SK-MEL-5 (cell line): ENCODE measurements around a stretch of chr2.

DNA sequence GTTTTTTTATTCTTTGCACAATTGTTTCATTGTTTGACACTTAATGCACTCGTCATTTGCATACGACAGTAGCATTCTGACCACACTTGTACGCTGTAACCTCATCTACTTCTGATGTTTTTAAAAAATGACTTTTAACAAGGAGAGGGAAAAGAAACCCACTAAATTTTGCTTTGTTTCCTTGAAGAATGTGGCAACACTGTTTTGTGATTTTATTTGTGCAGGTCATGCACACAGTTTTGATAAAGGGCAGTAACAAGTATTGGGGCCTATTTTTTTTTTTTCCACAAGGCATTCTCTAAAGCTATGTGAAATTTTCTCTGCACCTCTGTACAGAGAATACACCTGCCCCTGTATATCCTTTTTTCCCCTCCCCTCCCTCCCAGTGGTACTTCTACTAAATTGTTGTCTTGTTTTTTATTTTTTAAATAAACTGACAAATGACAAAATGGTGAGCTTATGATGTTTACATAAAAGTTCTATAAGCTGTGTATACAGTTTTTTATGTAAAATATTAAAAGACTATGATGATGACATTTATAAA lies 2.1 kb downstream of the RHOB start:
RAMPAGE:
- cytosol, long total RNA = no peak
- long total RNA = no peak
- nucleus, long total RNA = no peak

DNA sequence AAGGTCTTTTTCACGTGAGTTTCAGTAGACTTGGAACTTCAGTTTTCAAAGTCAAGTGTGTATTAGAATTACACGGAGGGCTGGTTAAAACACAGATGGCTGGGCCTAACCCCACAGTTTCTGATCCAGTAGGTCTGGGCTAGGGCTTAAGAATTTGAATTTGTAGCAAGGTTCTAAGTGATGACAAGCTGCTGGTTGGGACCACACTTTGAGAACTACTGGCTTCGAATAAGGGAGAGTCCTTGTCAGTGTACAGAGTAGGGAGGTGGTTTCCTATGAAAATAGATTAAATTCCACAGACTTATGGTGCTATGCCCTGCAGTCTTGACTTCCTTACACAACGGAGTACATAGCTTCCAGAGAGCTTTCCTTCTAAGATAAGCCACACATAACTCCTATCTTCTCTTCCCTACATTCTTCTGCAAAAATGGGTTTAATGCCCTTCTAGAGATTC lies 4.5 kb downstream of the RHOB start:
RAMPAGE:
- cytosol, long total RNA = no peak
- long total RNA = no peak
- nucleus, long total RNA = no peak

RAMPAGE:
- cytosol, long total RNA = no peak
- long total RNA = no peak
- nucleus, long total RNA = no peak
These were observed 11.9 kb downstream of the RHOB start for GRCh38 chr2:20458720-20459203.

RAMPAGE:
- cytosol, long total RNA = no peak
- long total RNA = no peak
- nucleus, long total RNA = no peak
These were observed 89.7 kb downstream of the RHOB start for GRCh38 chr2:20536629-20536981.

DNA sequence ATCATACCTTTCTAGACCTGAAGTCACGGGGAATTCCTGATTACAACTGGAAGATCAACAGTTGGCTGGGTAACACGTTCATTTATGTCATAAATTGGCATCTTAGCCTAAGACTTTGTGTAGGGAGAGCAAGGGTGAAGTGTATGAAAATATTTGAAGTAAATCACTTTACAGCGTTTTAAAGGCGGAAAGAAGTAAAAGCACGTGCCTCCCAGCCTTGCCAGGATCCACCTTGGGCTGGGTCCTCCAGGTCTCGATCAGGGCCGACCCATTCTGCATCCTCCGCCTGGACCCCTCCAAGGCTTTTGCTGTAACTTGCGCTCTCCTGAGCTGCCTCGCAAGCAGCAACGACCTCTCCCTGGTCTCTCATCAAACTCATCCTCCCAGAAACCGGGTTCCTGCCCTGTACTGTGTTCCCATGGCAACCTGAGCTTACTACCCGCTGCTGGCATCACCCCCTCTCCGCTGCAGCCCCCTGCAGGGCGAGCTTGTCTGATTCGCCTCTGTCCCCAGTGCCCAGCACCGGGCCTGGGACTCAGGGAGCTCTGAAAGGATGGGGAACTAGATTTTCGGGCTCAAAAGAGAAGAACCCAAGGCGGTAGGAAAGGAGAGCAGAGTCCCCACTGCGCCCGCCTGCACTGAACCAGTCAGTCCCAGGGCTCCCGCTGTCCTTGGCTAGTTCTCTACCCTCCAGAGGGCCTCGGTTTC lies 611 bp downstream of the HS1BP3 start:
RAMPAGE:
- cytosol, long total RNA = no peak
- long total RNA = no peak
- nucleus, long total RNA = no peak

DNA sequence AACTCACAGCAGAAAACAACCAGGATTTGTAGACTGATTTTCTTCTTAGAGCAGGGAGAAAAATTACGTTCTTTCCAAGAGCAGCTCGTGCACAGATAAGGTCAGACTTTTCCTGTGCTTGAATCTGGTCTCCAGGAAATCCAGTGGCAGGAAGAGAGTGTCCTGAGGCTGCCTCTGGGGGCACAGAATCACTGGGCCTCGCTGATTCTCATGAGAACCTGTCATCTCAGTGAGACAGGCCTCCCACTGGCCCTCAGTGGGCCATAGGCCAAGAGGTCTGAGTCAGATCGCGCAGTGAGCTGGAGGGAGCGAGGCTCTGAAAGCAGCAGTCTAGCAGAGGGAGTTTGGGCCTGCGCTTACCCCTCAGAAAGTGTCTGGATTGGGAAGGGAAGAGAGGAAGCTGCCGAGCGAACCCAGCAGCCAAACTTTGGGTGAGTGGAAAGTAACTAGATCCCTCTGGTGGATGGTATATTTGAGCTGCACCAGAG lies 8.0 kb downstream of the GDF7 start:
RAMPAGE:
- cytosol, long total RNA = no peak
- long total RNA = no peak
- nucleus, long total RNA = no peak

GRCh38 chr2:20757596-20758057 lies 65.3 kb downstream of the LDAH start:
RAMPAGE:
- cytosol, long total RNA = no peak
- long total RNA = no peak
- nucleus, long total RNA = no peak

GRCh38 chr2:21004982-21005708 lies 38.7 kb downstream of the APOB start:
RAMPAGE:
- cytosol, long total RNA = no peak
- long total RNA = no peak
- nucleus, long total RNA = no peak

GRCh38 chr2:21017294-21017966 lies 26.4 kb downstream of the APOB start:
RAMPAGE:
- cytosol, long total RNA = no peak
- long total RNA = no peak
- nucleus, long total RNA = no peak

RAMPAGE:
- cytosol, long total RNA = no peak
- long total RNA = no peak
- nucleus, long total RNA = no peak
These were observed 913.6 kb downstream of the TDRD15 start for GRCh38 chr2:22037328-22037773.

RAMPAGE:
- cytosol, long total RNA = no peak
- long total RNA = no peak
- nucleus, long total RNA = no peak
These were observed 257.6 kb upstream of the KLHL29 start for GRCh38 chr2:23127249-23127927.

RAMPAGE:
- cytosol, long total RNA = no peak
- long total RNA = no peak
- nucleus, long total RNA = no peak
These were observed 116.5 kb upstream of the KLHL29 start for GRCh38 chr2:23268454-23268828.

DNA sequence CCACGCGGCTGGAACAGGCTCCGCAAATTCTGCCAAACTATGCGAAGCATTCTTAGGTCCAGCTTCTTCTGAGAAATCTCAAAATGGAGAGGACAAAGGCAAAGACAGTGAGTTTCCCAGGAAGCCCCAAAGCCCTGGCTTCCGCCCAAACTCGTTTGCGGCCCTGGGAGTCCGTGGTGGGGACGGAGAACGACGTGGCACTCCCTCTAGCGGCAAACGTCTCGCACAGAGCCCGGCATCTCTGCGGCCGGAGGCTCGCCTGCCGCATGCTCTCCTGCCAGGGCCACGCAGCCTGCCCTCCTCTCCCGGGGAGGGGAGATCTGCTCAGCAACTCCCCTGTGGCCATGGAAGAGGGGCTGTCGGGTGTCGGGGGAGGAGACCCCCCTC lies 33.5 kb upstream of the KLHL29 start:
RAMPAGE:
- cytosol, long total RNA = no peak
- long total RNA = no peak
- nucleus, long total RNA = no peak

DNA sequence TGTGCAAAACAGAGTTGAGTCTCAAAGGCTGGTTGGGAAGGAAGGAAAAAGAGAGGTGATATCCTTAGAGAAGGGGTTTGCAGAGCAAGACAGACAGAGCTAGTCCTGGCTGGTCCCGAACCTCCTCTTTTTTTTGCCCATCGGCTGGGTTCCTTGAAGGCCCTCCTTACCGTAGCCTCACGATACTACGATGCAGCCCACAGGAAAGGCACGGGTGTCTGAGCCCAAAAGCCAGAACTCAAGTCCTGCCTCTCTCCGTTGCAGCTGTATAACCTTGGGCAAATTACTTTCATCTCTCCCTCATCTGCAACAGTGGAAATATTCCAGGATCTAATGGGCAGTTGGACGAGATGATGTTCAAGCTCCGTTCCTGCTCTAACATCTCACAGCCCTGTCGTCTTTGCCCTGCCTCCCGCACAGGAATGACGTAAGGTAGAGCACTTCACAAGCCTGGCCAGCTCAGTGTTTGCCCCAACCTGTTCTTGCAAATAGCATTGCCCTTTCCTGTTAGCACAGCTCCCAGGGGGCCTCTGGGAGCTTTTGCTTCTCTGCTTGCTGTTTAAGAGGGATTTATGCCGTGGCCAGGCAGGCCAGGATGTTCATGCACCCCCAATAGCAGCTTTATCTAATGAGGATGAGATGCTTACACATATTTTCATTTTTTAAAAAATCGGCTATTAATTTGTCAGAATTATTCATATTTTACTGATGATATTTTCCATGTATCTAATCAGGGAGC lies 107.9 kb downstream of the KLHL29 start:
RAMPAGE:
- cytosol, long total RNA = no peak
- long total RNA = no peak
- nucleus, long total RNA = no peak

DNA sequence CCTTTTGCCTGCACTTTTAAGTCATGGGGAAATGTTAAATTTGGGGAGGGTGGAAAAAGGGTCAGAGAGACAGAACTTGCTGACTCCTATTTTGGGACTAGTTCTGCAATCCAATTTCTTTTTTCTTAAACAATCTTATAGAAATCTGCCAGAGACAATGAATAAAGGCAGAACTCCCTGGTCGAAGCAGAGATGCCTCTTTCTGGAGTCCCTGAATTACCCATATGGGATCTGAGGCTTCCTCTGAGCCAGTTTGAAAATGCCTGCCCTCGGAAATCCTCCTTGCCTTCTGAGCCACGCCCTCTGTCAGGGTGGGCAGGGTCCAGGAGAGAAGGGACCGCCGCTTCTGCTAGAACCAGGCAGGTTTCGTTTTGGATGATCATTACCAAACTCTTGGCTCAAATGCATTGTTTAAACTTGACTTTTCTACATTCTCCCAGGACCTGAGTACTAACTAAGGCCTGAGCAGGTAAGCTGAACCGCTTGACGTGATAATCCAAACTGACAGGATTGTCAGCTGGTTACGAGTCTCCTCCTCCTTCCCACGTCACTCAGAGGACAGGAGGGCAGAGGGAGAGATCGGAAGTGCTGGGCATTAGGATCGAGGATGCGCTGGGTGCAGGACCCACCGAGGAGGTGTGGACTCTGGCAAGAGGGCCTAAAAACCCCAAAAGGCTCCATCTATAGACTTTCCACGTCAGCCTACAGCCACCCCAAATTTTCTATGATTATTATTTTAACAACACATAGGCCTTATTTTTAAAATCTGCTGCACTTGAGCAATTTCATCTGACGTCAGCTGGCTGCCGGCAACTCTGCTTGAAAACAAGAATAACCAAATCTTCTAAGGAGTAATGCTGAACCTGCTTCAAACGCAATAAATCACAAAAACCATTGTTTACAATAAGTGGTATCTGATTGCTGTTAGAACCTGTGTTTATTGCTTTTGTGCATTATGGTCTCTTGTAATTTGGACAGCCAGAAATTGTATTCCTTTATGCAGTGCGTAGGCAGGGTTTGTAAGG lies 128.5 kb downstream of the KLHL29 start:
RAMPAGE:
- cytosol, long total RNA = no peak
- long total RNA = no peak
- nucleus, long total RNA = no peak

DNA sequence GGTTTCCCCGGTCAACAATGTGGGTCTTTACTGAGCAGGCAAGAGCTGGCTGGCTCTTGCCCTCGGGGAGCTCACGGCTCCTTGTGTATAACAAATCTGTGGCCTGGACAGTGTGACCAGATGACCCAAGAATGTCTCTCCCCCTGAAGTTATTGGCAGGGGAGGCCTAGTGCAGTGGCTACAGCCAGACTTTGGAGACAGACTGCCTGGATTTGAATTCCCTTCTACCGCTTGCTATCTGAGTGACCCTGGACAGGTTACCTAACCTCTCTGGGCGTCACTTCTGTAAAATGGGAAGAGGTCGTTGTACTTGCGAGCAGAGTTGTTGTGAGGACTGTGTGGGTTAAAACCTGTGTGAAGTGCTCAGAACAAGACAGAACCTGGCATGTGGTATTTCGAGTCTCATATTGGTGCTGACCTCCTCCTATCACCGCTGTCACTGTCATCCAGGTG lies 179.8 kb downstream of the KLHL29 start:
RAMPAGE:
- cytosol, long total RNA = no peak
- long total RNA = no peak
- nucleus, long total RNA = no peak

DNA sequence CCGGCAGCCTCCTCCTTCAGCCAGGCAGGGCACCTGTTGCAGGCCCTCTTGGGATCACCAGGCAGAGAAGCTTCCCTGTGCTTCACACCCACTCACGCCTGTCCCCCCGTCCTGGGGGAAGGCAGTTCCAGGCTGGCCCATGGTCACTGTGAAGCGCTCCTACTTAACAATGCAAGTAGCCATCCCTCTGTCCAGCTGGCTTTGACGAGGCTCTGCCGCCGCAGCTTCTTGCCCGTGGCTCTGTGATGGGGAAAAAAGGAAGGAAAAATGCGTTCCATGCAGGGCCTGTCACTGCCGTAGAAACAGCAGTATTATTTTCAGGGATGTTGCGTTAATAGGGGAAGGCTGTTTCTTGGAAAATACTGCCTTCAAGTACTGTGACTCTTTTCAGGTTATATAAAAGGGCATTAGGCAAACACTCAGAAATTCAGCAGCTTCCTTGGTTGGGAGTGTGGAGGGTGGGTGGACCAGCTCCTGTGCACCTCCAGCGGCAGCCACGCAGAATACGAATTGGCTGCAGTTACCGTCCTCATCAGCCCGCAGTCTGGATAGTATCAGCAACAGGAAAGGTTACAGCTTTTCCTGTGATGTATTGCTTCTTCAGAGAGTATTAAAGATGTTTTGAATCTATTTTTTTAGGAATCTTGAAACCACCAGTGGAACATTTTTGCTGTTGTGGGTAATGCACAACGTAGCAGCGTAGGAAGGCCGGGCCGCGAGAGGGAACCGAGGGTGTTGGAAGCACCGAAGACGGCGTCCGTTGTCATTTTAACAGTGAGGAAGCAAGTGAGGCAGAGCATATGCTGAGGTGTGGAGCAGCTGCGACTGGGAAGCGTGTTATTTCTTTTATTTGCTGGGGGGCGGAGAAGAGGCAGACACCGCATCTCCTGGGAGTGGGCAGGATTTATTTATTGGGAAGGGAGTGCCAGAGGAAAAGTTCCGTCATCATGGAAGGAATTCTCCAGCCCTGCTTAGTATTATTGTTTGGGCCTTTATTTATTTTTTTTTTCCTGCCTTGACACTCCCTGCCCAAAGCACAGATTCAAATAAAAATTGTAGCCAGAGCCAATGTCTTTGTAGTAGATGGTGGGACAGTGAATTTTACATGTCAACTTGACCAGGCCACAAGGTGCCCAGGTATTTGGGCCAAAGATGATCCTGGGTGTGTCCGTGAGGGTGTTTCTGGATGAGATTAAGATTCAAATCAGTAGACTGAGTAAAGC lies 232.6 kb downstream of the KLHL29 start:
RAMPAGE:
- cytosol, long total RNA = no peak
- long total RNA = no peak
- nucleus, long total RNA = no peak

DNA sequence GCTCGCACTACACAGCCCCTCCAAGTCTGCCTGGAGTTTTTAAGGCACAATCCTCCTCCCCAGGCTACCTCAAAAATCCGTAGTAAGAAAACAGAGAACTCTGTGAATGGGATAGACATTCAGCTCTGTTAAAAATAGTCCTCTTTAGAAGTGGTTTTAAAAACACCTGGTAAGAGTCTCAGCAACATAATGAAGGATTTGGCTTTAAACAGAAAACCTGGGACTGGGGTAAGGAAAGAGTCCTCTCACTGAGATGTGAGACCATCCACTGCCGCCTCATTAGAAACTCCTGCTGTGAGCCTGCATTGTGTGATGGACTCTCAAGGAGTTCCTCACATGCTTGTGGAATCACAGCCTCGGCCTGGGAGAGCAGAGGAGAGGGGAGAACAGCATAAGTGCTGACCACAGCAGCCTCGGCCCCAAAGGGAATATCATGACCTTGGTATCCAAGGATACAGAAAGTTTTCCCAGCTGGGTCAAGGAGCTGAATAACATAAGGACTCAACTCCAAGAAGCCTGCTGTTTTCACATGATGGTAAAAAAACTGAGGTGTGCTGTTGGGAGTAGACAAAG lies 214.7 kb downstream of the ATAD2B start:
RAMPAGE:
- cytosol, long total RNA = no peak
- long total RNA = no peak
- nucleus, long total RNA = no peak

DNA sequence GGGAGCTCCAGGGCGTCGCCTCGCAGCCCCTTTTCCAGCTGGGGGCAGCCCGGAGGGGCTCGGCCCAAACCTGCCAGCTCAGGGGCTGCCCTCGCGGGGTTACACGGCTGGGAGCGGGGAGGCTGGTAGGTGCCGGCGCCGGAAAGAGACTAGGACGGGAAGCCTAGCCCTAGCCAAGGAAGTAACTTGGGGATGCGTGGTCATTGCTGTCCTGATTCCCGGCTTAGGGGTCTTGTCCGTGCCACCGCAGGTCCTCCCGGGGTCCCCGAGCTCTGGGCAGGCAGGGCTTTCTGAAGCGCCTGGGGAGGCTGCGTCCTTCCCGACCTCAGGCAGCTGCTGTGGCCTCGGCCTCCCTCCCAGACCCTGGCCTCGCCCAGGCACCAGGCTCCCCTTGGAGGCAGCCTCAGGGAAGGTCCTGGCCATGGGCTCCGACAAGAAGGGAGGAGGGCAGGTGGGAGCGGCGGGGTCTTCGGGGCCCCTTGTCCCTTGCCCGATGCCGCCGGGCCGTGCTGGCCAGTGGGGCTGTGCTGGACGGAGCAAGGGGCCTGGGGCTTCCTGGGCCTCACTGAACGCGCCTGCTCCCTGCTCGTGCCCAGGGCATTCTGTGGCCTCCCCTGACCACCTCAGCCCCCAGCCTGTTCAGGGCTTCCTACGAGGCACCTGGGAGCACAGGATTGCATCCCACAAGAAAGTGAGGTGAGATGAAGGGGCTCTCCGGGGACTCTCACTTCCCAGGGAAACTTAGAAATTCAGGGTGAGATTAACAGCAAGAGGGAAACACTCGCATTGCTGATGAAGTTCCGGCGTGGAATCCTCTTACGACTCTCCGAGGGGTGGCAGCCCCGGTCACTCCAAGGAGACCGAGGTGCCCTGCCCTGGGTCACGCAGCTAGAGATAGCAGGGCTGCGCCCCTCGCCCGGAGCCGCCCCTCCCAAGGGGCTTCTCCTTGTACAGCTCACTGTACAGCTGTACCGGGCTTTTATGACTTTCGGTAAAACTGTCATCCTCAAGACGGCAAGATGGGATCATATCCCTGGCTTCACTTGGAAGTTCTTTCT lies 678 bp downstream of the MFSD2B start:
RAMPAGE:
- cytosol, long total RNA = no peak
- long total RNA = no peak
- nucleus, long total RNA = no peak

DNA sequence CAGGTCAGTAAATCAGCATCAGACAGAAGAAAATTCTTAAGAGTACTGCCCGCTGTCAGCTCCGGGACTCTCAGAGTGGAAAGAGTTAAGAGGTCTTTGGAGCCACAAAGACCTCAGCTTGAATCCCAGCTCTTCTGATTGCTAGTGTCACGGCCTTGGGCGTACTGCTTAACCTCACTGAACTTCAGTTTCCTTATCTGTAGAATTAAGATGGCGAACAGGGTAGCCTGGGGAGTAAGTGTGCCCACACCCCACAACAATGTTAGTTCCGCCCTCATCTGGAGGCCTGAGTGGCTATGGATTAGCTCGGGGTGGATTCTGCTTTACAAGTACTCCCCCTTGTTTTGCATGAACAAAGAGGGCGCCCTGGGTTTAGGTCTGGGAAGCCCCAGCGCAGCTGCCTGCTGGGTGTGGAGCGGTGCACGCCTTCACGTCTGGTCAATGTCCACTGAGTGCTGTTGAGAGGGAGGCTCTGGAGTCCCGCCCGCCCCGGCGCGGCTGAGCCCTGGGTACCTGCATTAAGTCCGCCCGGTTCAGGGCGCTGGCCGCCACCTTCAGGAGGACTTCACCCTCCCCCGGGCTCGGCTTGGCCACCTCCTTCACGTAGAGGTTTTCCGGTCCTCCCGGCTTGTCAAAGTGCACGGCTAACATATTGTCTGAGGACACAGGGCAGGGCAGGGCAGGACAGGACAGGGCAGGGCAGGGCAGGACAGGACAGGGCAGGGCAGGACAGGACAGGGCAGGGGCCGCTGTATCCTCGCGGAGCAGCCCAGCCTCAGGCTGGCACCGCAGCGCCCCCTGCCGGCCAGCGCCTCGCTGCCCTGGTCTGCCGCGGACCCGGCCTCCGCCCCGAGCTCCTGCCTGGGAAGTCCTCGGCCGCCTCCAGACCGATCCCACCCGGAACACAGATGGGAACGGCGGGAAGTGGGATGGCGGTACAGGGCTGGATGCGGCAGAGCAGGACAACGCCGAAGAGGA lies 669 bp downstream of the TP53I3 start:
RAMPAGE:
- cytosol, long total RNA = start-site peak on the minus strand centred at position 724 of the sequence, 117 bp wide, 40 and 28 reads in 2 replicates
- long total RNA = no peak
- nucleus, long total RNA = no peak